Upper lobe of left lung (tissue), 5 donors: ENCODE measurements around a stretch of chr3.

- PRO-cap, 2 experiments, result peak in 2 of 2 experiments; most common plus-strand start chr3:99637594 (in 1); most common minus-strand start chr3:99637685 (in 1)
- RAMPAGE, long total RNA, 4 experiments, result no peak in any of the 4 experiments
Observed at GRCh38 chr3:99637377-99638181, 815 bp upstream of the COL8A1 start.

DNA sequence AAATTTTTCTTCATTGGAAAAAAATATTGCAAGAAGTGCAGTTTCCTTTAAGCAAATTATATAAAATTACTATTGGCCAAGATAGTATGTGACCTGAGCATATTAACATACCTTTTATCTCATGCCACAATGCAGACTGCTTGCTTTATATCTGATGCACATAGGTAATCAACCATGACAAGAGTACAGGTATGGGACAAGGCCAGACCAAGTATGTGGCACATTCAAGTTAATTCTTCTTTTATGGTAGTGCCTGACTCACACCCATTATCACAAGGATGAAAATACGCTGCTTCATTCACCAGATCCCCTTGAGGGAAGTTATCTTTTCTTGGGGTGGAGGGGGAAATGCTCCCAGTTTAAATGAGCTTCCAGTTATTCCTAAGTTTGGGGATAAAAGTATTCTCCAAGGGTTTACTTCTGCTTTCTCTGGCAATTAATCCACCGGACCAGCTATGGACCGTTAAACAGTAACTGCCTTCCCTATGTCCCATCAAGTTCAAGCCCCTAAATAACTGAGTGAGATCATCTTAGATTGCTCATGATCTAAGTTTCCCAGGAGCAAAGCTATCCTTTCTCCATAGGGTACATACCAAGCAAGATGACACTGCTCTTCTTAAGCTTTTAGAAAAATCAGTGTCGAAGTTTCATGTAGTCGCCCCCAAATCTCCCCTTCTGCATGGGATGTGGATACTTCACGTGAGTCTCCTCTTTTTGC lies 1.9 kb downstream of the COL8A1 start:
- PRO-cap, 2 experiments, result no peak in any of the 2 experiments
- RAMPAGE, long total RNA, 4 experiments, result no peak in any of the 4 experiments

- PRO-cap, 2 experiments, result no peak in any of the 2 experiments
- RAMPAGE, long total RNA, 4 experiments, result no peak in any of the 4 experiments
Observed at GRCh38 chr3:99795660-99796285, 21.9 kb upstream of the CMSS1 start.

- PRO-cap, 2 experiments, result no peak in any of the 2 experiments
- RAMPAGE, long total RNA, 4 experiments, result no peak in any of the 4 experiments
Observed at GRCh38 chr3:100040431-100041013, 73.8 kb downstream of the FILIP1L start.

DNA sequence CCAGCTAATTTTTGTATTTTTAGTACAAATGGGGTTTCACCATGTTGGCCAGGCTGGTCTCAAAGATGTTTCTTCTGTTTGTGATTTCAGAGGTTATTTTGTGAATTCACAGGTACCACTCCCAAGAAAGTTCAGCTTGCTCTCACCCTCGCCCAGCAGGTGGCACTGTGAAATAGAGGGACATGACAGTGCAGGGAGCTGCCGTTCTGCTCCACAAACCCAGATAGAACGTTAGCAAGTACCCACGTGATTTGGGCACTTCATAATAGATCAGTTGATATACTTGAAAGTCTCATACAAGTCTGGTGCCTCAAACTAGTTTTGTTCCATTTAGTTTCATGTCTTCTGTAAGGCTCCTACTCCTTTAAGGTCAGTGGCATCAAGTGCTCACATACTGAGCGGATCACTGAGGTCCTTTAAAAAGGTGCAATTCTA lies 45.5 kb downstream of the FILIP1L start:
- PRO-cap, 2 experiments, result no peak in any of the 2 experiments
- RAMPAGE, long total RNA, 4 experiments, result no peak in any of the 4 experiments

GRCh38 chr3:100073879-100074434 lies 40.3 kb downstream of the FILIP1L start:
- PRO-cap, 2 experiments, result peak in 1 of 2 experiments; most common minus-strand start chr3:100074246 (in 1)
- RAMPAGE, long total RNA, 4 experiments, result no peak in any of the 4 experiments

GRCh38 chr3:100097828-100098532 lies 16.3 kb downstream of the FILIP1L start:
- PRO-cap, 2 experiments, result no peak in any of the 2 experiments
- RAMPAGE, long total RNA, 4 experiments, result no peak in any of the 4 experiments

DNA sequence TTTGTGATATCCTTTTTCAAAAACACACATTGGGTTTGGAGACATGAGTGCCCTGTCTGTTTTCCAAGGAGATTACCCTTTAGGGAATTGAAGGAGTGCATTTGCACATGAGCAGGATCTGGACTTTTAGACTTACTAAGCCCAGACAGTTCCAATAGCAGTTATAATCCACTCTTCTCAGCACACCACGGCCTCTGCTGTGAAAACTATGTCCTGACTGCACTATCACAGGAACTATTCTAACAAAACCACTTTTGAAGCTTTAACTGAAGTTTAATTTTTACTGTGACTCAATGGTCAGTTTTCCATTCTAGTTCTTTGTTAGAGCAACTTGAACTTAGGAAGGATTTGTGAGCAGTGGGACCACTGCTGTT lies 49.7 kb upstream of the FILIP1L start:
- PRO-cap, 2 experiments, result no peak in any of the 2 experiments
- RAMPAGE, long total RNA, 4 experiments, result start-site peak on the plus strand in 1 of 4 experiments, centred at position 320 of the sequence, 5 reads per replicate

GRCh38 chr3:100401662-100402300 lies 442 bp downstream of the LNP1 start:
- PRO-cap, 2 experiments, result no peak in any of the 2 experiments
- RAMPAGE, long total RNA, 4 experiments, result no peak in any of the 4 experiments

DNA sequence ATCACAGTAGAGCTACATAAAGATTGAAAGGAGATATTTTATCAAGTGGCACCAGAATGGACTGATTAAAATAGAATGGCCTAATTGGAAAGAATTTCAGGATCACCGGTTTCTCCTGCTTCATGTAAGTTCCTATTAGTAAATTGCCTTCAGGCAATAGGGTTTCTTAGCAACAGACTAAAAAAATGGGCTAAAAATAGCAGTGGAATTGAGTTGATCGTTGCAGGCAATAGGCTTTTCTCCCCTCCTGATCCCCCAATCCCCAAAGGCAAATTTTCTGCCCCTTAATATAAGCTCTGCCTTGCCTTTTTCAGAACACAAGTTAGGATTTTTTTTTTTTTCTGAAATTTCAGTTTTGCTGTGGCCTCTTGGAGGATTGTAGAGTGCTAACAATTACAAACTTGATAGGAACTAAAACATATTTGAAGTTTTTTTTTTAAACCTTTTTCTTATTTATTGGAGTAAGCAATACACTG lies 1.0 kb downstream of the LNP1 start:
- PRO-cap, 2 experiments, result no peak in any of the 2 experiments
- RAMPAGE, long total RNA, 4 experiments, result no peak in any of the 4 experiments

DNA sequence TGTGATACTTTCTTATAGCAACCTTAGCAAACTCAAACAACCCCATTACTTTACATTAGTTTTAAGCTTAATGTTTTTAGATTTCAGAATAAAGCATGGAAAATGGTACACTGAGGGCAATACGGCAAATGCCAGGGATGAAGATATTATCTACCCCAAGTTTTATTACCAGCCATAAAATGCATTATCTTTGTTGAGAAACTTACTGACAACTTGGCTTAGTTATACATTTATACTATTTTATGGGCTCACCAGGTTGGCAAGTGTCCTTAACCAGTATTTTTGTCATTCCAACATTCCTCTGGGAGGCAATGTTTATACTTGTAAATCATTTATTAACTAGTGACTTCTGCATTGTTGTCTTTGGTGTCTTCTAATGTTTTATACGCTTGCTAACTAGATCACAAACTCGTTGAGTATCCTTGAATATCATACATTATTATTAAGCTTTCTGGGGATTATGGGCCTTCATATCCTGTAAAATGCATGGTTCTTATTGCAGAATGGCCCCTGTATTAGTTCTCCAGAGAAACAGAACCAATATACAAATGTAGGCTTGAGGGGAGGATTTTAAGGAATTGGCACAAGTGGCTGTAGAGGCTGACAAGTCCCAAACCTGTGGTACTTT lies 17.9 kb upstream of the ADGRG7 start:
- PRO-cap, 2 experiments, result no peak in any of the 2 experiments
- RAMPAGE, long total RNA, 4 experiments, result no peak in any of the 4 experiments

GRCh38 chr3:100635211-100635868 lies 25.9 kb downstream of the ADGRG7 start:
- PRO-cap, 2 experiments, result no peak in any of the 2 experiments
- RAMPAGE, long total RNA, 4 experiments, result no peak in any of the 4 experiments

- PRO-cap, 2 experiments, result peak in 1 of 2 experiments; most common minus-strand start chr3:100709833 (in 1)
- RAMPAGE, long total RNA, 4 experiments, result no peak in any of the 4 experiments
Observed at GRCh38 chr3:100709749-100710320, 541 bp downstream of the TFG start.

DNA sequence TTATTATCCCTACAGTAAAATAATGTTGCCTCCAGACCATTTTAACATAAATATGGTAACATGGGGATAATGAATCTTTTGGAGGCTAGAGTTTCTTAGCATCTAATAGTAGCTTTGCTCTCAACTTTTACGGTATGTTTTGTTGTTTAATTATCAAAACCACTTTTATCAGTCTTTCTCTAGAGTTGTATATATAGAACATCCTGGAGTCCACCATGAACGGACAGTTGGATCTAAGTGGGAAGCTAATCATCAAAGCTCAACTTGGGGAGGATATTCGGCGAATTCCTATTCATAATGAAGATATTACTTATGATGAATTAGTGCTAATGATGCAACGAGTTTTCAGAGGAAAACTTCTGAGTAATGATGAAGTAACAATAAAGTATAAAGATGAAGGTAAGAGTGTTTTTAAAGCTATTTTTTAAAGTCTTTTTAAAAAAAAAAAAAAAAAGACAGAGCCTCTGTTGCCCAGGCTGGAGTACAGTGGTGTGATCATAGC lies 4.2 kb downstream of the TFG start:
- PRO-cap, 2 experiments, result no peak in any of the 2 experiments
- RAMPAGE, long total RNA, 4 experiments, result no peak in any of the 4 experiments

DNA sequence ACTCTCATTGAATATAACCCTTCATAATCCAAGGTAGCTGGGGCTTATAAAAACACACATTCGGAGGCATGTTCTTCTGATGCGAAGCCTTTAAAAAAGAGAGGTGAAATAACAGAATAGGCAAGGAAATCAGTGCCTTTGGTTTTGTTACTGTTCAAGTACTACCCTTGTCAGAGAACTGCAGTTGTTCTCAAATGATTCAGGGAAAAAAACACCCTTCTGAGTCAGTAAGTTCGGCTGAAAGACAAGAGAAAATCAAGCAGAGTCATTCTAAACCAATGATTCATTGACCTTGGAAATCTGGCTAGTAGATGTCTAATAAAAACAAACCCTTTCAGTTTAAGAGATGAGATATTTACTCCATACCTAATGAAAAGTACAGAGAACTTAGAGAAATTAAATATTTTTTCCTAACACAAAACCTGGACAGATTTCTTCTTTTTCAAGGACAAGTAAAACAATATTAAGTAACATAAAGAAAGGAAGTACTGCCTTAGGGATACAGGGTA lies 72.7 kb upstream of the ABI3BP start:
- PRO-cap, 2 experiments, result no peak in any of the 2 experiments
- RAMPAGE, long total RNA, 4 experiments, result no peak in any of the 4 experiments

GRCh38 chr3:101521458-101521829 lies 8.4 kb upstream of the SENP7 start:
- PRO-cap, 2 experiments, result no peak in any of the 2 experiments
- RAMPAGE, long total RNA, 4 experiments, result no peak in any of the 4 experiments

- PRO-cap, 2 experiments, result no peak in any of the 2 experiments
- RAMPAGE, long total RNA, 4 experiments, result no peak in any of the 4 experiments
Observed at GRCh38 chr3:101643413-101644382, 33.2 kb downstream of the ZBTB11 start.

- PRO-cap, 2 experiments, result no peak in any of the 2 experiments
- RAMPAGE, long total RNA, 4 experiments, result no peak in any of the 4 experiments
Observed at GRCh38 chr3:101720593-101721190, 3.7 kb upstream of the CEP97 start.

DNA sequence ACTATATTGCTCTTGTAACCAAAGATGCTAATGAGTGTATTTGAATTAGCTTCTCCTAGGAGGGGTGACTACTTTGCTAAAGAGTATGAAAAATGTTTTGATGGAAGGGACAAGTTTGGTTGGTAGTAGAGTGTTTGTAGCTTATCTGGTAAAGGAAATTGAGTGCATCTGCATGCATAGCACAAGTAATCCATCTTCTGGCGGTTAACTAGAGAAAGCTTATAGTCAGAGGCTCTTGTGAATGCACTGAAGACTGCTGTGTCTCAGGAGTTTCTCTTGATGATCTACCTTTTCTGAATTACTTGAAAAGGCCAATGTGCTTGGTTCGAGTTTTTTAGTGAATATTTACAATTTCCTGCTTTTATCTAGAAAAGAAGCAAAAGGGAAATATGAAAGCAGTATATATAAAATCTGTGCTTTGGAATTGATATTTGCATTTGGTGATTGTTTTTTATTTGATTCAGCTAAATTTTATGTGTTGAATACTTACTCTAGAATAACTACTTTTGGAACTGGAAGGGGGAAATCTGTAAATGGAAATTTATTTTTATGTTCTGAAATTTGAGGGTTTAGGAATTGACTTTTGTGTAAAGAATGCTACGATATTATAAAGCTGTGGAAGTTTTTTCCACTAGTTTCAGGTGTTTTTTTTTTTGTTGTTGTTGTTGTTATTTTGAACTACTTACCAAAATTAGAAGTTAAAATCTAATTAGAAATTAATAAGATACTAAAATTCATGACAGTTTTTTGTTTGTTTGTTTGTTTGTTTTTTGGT lies 26.9 kb upstream of the NFKBIZ start:
- PRO-cap, 2 experiments, result no peak in any of the 2 experiments
- RAMPAGE, long total RNA, 4 experiments, result no peak in any of the 4 experiments

DNA sequence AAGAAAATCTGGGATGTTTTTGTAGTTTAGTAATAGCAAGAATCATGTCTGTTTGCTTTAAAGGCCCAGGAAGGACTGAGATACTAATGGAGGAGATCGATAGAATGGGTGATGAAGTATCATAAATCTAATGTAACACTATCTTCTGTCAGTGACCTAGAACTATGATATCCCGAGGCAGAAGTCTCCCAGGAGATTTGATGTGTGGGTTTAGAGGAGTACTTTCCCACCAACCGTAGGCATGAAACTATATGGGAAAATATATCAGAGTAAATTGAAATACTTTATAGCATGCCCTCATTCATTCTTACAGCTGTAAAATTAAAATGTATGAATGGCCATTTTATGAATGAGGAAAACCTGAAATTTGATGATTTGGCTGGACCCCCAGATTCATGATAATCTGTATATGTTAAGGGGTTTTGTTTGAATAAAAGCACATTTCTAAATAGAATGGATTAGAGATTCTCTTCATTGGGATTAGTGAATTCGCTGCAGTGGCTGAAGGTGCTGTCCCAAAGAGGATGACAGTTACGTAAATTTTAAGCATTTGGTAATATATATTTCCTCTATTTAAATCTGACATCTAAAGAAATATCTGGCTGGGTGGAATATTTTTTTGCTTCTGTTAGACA lies 20.8 kb upstream of the NFKBIZ start:
- PRO-cap, 2 experiments, result no peak in any of the 2 experiments
- RAMPAGE, long total RNA, 4 experiments, result no peak in any of the 4 experiments